Retinal pigment epithelial cell (primary cell): ENCODE data around the gene EXD2.

GRCh38 chr14:68611460-68612406, 181.1 kb downstream of the ZFP36L1 start:
- RRBS: no CpG with 5 or more reads among the region's 8 CpGs

DNA sequence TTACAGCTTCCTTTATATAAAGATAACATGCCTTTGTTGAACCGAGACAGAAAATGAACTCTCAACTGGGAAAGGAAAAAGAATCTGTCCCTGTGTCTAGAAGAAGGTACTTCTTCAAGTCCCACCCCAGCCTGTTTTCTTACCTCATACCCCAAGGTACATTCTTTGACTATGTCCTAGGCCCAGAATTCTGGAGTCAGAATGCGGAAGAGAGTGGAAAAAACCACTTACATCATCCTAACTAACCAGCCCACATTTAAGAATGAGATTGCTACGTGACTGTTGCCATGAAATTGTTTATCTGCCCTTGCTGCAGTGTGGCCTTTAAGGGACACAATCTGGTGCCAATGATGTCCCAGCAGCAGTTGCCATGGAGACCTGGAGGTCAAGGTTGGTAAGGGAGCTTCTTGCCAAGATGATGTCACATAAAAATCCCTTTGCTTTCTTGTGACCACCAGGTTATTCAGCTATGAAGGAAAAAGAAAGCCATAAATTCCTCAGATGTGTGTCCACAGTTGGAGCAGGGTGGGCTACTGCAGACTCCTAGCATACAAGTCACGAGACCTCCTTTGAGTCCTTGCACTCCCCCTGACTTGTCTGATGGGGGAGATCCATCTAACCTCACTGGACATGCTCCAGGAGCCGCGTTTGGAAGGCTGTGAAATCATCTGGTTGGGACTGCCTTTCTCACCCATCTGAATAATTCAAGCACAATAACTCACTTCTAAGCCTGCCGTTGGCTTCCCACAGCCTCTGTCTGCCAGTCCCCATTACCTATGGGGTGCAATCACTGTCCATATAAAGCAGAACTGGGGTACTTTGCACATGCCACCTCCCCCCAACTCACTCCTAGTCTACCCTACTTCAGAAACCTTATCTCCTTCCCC, 165.7 kb downstream of the ZFP36L1 start:
- RRBS: no CpG with 5 or more reads among the region's 7 CpGs

- RRBS: no CpG with 5 or more reads among the region's 15 CpGs
Observed at GRCh38 chr14:68790546-68791484, 2.1 kb downstream of the ZFP36L1 start.

GRCh38 chr14:68843148-68844394, 50.7 kb upstream of the ZFP36L1 start:
- RRBS: no CpG with 5 or more reads among the region's 24 CpGs

GRCh38 chr14:68877861-68878758, 85.2 kb upstream of the ZFP36L1 start:
- RRBS: no CpG with 5 or more reads among the region's 24 CpGs

GRCh38 chr14:68896129-68896638, 82.9 kb downstream of the ACTN1 start:
- RRBS: no CpG with 5 or more reads among the region's 10 CpGs

- RRBS: no CpG with 5 or more reads among the region's 4 CpGs
Observed at GRCh38 chr14:68919138-68919485, 60.0 kb downstream of the ACTN1 start.

DNA sequence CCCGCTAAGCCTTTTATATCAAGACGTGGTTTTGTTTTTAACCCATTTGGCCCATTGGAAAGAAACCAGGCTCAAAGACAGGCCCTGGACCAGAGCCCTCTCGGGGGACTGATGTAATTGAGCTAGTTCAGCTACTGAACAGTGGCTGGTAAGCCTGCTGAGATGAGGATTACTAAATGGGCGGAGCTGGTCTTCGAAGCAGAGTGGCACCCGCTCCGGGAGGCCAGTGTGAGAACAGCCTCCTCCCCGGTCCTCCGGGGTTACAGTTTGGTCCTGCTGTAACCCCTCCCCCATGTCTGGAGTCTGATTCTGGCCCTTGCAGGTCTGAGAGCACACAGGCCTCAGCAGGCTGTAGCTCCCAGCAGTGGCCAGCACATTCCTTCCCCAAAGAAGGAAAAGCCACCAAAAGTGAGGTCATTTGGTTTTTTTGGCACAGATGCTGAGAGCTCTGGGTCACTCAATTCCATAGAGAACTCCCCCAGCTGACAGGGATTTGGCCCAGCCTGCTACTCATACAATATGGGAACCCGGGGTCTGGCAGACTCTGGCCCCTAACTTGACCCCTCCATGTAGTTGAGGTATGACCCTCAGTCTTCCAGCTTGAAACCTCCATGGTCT, 39.2 kb downstream of the ACTN1 start:
- RRBS: no CpG with 5 or more reads among the region's 10 CpGs

- RRBS: 73% methylated on average over 4 of the region's 17 CpGs
Observed at GRCh38 chr14:68942323-68943212, 36.5 kb downstream of the ACTN1 start.

DNA sequence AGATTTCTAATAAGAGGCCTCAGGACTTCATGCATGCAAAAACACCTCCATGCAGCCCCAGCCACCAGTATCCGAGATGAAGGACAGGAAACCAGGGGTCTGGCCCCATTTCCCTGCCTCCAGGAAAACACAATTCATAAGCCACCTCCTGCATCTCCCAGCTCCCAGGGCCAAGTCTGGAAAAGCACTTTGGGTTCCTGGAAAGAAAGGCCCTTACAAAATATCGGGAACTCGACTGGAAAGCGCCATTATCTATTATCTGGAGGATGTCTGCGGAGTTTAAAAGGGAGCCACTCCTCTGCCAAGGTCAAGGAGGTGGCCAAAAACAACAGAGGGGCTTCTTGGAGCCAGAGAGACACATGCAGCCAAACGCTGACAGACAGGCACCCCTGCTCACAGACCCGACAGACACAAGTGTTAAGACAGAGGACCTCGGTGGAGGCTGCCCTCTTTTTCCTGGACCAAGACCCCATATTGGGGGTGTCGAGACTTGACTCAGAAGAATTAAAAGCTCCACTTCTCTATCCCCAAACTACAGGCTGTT, 9.8 kb downstream of the ACTN1 start:
- RRBS: no CpG with 5 or more reads among the region's 9 CpGs

DNA sequence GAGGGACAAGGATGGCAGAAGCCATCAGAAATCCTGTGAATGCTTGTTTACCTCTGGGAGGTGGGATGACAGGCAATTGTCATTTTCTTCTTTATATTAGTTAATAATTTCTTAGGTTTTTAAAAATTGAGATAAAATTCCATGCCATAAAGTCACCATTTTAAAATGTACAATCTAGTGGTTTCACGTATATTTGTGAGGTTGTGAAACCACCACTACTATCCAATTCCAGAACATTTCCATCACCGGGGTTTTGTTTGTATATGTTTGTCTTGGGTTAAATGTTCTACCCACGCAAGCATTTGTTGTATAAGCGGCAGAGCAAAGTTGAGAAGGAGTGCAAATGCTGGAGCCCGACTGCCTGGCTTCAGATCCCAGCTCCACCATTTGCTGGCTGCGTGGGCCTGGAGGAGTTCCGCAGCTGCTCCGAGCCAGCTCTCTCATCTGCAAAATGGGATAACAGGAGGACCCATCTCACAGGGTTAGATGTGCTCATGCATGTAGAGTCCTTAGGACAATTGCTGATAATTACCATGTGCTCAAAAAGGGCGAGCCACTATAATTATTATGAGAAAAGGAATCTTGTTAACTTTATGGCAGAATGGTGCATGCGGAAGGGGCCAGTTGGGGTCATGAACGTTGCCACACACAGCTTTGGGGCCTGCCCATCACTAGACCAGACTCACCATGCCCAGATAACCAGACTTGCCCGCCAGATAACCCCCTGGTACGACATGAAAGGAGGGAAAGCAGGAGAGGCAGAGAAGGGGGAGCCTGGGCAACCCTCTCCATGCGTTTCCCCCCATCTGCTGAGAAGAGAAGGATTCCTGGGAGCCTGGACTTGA, 6.5 kb downstream of the ACTN1 start:
- RRBS: no CpG with 5 or more reads among the region's 14 CpGs

GRCh38 chr14:69059704-69060280, 80.7 kb upstream of the ACTN1 start:
- RRBS: no CpG with 5 or more reads among the region's 3 CpGs

GRCh38 chr14:69152476-69152851, 455 bp downstream of the DCAF5 start:
- RRBS: no CpG with 5 or more reads among the region's 10 CpGs

GRCh38 chr14:69153834-69153942, 769 bp upstream of the DCAF5 start:
- RRBS: no CpG with 5 or more reads among the region's 3 CpGs

- RRBS: 1% methylated on average over 7 of the region's 64 CpGs
Observed at GRCh38 chr14:69191003-69192199, at the start of gene EXD2. EXD2 (plus strand) TSS chr14:69191498.

- RRBS: no CpG with 5 or more reads among the region's 5 CpGs
Observed at GRCh38 chr14:69209258-69209670, 18.0 kb downstream of the EXD2 start.

GRCh38 chr14:69261647-69262488, 1.9 kb downstream of the GALNT16 start:
- RRBS: no CpG with 5 or more reads among the region's 13 CpGs

GRCh38 chr14:69571928-69572717, 2.5 kb downstream of the CCDC177 start:
- RRBS: 90% methylated on average over 17 of the region's 108 CpGs

DNA sequence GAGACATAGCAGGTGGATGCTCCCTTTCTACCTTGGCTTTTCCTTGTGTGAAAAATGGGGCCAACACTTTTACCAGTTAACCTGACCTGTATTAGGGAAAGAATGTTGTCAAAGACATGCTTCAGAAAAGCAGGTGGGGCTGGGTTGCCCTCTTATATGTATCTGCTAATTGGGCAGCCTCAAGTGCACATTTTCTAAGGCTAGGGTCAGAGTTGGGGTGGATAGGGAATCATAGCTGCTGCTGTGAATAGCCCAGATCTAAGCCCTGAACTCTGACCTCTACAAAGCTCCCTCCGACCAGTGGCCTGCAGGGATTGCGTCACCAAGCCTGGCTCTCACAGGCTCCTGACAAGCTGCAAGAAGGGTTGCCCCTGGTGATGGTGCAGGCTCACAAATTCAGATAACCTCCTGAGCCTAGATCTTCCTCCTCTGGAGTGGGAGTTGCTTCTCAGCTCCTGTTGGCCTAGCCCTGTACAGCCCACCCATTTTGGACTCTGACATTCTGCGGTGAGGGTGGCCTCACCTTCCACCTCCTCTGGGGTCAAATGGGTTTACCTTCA, 5.2 kb upstream of the SUSD6 start:
- RRBS: no CpG with 5 or more reads among the region's 3 CpGs

DNA sequence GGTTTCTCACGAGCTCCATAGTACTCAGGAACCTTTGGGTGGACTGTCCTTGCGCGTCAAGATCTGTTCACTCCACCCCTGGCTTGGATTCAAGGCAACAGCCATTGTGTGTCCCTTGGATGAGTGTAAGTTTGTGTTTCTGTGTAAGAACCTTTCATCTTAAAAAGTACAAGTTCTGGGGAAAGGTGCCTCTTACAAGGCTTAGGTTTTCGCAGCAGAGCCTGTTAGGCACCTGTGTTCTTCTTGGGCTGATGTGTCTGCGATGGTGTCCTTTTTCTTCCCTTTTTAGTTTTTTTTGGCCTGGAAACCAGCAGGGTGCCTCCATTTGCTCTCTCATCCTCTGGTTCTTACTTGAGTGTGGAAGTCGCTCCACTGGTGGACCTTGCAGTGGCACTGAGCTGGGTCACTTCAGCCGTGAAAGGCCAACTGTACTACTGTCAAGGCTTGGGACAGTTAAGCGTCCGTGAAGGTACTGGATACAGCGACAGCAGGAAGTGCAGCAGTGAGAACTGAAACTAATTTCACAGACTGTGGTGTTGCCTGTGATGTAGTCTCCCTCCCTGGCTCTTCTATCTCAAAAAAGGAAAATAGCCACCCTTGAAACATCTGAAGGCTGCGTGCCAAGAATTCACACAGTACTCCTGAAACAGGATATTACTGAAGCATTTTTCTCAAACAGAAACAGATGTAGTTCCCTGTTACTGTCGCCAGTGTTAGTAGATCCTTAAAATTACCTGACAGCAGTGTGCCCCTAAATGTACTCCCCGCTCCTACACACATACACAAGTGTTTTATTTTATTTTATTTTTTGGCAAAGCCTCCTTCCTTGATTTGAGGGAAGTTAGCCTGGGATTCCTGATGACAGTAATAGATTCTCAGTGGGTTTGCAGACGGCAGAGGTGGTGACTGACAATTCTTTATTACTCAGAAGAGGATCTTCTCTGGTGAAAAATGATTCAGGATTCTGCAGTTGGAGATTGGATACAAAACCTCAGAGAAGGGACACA, 4.1 kb downstream of the SUSD6 start:
- RRBS: no CpG with 5 or more reads among the region's 14 CpGs